ENCODE measurements around the genes EPHB6, CASP2, OR2F1, OR2A25 and CTAGE8.

DNA sequence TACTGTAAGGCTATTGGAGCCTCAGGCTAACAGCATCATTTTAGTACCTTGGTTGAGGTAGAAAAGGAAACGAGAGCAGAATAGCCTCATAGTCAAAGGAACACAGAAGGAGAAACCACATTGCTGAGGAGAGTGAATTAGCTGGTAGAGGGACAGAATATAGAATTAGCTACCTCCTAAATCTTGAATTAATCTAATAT is 36.1 kb upstream of the PRSS1 start:
- PRO-cap = no peak

GRCh38 chr7:142787084-142787850 is 16.5 kb downstream of the PRSS2 start:
- PRO-cap = no peak

- PRO-cap = no peak
Measured at GRCh38 chr7:142797897-142798245, 27.1 kb downstream of the PRSS2 start.

DNA sequence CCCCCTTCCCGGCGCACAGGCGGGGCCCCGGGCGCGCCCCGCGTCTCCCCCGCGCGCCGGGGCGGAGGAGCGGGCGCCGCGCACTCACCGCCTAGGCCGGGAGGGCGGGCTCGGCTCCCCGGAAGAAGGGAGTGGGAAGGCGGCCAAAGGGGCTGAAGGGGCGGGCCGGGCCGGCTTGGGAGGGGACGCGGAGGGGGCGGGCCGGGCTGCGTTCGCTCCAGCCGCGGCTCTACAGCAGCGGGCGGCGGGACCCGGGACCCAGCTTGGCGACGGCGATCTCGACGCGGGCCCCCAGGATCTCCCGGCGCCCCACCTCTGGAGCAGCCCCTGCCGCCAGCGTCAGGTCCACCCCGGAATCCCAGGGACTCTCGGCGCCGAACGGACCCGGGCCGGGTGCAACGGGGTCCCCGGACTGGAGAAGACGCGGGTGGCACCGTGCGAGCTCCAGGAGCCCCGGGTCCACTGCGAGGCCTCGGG is at the start of gene EPHB6:
Gene EPHB6, plus strand, starts transcription at position 204 of the 477 bp plus-strand sequence.
- PRO-cap = bidirectional peak, plus-strand start at position 243 of the sequence, minus-strand start at position 86 of the sequence

- PRO-cap = no peak
Measured at GRCh38 chr7:142927435-142927821, 6.1 kb downstream of the TRPV5 start.

- PRO-cap = no peak
Measured at GRCh38 chr7:143287447-143287948, 653 bp upstream of the CASP2 start.

- PRO-cap = bidirectional peak, plus-strand start at chr7:143288445, minus-strand start at chr7:143288007
Measured at GRCh38 chr7:143288132-143288497, at the start of gene CASP2. TSS of gene CASP2 (plus strand) at chr7:143288351.

DNA sequence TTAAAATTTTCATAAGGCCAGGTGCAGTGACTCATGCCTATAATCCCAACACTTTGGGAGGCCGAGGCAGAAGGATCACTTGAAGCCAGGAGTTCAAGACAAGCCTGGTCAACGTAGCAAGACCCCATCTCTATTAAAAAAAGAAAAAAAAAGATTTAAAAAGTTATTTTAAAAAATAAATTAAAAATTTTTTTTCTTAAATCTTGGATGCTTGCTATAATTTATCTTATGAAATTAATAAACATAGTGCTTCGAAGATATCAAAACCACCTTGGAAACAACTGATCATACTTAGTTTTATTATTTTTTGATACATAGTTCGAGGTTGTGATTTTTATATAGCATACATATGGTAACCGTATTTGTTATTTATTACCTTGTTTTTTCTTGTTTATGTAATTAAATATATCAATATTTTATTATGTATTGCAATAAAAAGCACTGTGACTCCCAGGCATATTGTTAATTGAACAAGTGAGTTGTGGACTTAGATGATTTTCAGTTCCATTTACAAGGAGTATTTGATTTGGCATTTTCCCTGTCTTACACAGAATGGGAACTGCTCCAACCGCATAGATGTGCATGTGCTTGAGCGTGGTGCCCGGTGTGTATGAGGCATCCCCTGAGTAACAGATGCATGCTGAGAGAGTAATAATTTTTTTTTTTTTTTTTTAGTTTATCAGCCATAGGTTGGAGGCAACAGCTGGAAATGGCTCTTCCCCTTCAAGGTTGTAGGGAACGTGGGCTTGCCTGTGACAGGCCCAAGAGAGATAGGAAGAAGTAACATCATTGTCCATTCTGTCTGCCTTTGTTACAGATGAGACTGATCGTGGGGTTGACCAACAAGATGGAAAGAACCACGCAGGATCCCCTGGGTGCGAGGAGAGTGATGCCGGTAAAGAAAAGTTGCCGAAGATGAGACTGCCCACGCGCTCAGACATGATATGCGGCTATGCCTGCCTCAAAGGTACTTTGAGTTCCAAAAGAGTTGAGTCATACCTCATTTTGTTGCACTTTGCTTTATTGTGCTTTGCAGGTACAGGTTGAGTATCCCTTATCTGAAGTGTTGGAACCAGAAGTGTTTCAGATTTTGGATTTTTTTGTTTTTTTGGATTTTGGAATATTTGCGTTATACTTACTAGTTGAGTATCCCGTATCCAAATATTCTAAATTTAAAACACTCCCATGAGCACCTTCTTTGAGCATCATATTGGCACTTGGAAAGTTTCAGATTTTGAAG is 12.5 kb upstream of the CLCN1 start:
- PRO-cap = no peak

- PRO-cap = no peak
Measured at GRCh38 chr7:143361133-143361582, 1.4 kb downstream of the FAM131B start.

- PRO-cap = no peak
Measured at GRCh38 chr7:143371905-143372642, 9.1 kb upstream of the ZYX start.

- PRO-cap = no peak
Measured at GRCh38 chr7:143379663-143380220, 1.4 kb upstream of the ZYX start.

GRCh38 chr7:143393847-143394518 is 12.8 kb downstream of the ZYX start:
- PRO-cap = no peak

GRCh38 chr7:143522555-143522870 is 44.8 kb downstream of the TAS2R41 start:
- PRO-cap = no peak

GRCh38 chr7:143954465-143955075 is at the start of gene OR2F1:
TSS of gene OR2F1 (plus strand) at chr7:143954844.
- PRO-cap = no peak

DNA sequence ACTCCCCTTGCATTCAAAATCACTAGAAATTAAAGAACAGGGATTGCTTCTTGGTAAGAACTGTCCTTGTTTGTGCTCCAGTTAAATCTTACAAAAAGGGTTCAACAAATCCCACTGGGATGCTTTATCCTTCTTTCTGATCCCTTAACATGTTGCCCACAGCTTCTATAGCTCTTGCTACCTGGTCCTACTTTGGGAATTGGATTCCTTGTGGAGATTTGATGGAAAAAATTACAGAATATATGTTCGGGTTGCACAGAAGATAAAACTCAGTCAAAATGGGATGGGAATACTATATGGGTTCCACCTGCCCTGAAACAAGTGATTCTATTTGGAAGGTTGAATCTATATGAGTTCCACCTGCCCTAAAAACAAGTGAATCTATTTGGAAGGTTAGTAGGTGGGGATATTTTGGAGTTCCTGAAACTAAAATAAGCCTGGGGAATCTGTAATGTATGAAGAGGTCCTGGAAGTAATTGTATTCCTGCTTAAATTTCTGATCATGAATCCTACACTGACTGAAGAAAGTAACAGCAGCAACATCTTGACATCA is at the start of gene OR2A25:
Gene OR2A25, plus strand, starts transcription at position 307 of the 553 bp plus-strand sequence.
- PRO-cap = no peak

DNA sequence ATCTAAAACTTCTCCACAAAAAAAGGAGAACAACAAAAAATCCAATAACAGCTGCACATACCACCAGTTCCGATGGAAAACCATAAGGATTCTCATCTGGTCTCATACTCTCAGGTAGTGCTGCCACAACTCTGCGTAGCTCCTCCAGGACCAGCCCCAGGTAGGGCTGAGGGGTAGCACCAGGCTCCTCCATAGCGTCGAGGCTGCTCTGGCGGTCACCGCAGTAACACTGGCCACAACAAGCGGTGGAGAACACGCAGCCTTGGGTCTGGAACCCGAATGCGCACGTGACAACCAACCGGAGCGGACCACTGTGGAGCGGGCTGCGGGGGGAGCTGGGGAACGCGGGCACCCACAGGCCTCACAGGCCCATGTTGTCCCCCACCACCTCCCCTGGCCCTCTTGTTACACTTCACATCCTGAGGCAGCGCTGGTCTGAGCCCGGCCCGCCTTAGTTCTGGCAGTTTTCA is at the start of gene CTAGE8:
Gene CTAGE8, minus strand, starts transcription at position 231 of the 470 bp plus-strand sequence.
- PRO-cap = no peak

- PRO-cap = no peak
Measured at GRCh38 chr7:148260458-148261129, 330.0 kb upstream of the C7orf33 start.

GRCh38 chr7:148697338-148697969 is 1.2 kb upstream of the CUL1 start:
- PRO-cap = bidirectional peak, plus-strand start at chr7:148697698, minus-strand start at chr7:148697594

DNA sequence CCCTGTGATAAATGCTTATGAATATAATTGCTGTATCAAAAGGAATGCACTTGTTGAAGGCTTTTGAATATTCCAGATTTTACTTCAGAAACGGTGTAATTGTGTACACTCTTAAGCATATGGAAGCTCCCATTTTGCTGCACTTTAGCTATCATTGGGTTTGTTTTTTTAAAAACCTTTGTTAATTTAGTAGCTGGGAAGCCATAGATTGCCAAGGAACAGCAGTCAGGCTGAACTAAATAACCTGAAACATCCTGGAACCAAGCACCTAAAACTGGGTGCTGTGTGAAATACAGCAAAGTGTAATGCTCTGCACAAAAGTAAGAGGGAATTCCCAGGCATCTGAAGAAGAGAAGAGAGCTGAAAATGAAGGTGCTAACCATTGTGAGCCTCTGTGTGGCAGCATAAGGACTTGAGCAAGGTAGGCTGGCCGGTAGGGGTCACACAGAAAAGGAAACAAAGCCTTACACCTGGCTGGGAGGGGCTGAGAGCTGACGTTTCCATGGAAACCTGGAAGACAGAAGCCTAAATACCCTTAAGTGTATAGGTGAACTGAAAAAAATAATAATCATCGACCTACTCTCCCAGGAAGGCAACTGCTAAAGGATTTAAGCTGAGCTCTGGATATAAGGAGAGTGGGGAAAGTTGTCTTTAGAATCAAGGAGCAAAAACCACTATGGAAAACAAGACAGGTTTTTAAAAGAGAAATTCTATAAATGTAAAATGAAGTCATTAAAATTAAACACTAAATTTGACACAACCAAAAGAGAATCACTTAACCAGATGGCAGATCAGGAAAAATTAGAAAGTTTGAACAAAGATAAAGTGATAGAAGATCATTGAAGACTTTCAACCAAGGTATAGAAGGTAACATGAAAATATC is 48.6 kb downstream of the CUL1 start:
- PRO-cap = no peak

DNA sequence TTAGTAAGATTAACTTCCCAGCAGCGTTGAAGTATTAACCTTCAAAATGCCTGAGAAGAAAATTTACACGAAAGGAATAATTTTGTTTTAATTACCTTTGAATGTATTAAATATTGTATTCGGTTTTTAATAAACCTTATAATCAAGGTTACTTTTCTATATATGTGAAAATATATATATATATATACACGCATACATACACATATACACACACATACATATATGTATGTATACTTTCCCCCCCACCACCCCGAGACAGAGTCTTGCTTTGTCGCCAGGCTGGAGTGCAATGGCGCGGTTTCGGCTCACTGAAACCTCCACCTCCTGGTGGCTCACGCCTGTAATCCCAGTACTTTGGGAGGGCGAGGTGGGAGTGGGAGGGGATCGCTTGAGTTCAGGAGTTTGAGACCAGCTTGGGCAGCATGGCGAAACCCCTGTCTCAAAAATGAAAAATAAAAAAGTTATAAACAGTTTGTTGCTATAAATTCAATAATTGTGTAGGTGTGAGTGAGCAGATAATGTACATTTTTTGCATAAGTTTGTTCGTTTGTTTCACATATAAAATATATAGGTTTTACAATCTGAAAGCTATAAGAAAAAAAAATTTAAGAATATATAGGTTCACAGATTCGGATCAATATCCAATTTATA is 57.8 kb upstream of the EZH2 start:
- PRO-cap = no peak